Measurements from ENCODE around the genes ANKRD30A and ZNF485.

DNA sequence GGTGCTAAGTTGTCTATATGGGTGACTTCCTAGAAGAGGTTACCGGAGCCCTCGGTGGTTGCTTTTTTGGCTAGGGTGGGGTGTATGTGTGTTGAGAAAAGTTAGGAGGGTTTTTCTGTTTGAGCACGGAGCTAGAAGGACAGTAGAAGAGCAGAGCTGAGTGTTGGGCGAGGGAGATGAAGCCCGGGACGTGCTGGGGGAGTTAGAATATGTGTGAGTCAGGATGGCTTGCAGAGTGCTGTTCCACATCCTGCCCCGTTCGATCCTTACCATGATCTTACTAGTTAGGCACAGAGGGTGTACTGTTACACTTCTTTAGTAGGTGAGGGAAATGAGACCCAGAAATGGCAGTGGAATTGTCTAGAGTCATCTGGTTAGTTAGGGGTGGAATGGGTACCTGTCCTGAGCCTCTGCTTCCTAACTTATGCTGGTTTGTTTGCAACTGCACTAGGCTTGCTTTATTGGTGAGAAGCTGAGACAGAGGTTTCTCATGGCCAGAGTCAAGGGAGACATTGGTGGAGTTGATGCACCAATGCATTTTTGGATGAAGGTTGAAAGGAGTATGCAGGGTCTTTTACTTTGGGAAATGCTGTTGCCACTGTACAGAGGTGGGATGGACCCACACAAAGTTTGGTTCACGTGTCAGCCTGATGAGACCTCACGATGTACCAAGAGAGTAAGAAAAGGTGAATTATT is 42.3 kb downstream of the CCNY start:
- PRO-cap = no peak

DNA sequence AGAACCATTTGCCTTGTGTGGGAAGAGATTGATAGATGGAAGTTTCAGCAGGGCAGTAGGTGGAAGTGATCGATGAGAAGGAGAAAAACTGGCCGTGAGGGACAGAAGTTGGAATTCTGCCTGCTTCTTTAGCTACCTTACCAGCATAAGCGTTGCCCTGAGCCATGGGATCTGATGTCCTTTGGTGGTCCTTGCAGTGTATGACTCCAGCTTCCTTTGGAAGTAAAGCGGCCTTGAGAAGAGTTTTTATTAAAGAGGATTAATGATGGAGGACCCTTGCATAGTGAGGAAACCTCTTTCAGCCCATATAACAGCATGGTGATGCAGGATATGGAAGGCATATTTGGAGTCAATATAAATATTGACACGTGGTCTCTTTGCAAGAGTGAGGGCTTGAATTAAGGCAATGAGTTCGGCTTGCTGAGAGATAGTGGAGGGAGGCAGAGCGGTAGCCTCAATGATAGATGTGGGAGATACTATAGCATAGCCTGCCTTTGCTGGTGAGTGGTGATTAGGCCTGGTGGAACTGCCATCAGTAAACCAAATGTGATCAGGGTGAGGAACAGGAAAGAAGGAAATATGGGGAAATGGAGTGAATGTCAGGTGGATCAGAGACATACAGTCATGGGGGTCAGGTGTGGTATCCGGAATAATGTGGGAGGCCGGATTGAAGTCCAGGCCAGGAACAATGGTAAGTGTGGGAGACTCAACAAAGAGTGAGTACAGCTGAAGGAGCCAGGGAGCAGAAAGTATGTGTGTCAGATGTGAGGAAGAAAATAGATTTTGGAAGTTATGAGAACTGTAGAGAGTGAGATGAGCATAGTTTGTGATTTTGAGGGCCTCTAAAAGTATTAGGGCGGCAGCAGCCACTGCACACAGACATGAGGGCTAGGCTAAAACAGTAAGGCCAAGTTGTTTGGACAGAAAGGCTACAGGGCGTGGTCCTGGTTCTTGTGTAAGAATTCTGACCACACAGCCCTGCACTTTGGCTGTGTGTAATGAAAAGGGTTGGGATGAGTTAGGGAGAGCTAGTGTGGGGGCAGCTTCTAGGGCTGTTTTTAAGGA is 67.4 kb downstream of the CCNY start:
- PRO-cap = no peak

DNA sequence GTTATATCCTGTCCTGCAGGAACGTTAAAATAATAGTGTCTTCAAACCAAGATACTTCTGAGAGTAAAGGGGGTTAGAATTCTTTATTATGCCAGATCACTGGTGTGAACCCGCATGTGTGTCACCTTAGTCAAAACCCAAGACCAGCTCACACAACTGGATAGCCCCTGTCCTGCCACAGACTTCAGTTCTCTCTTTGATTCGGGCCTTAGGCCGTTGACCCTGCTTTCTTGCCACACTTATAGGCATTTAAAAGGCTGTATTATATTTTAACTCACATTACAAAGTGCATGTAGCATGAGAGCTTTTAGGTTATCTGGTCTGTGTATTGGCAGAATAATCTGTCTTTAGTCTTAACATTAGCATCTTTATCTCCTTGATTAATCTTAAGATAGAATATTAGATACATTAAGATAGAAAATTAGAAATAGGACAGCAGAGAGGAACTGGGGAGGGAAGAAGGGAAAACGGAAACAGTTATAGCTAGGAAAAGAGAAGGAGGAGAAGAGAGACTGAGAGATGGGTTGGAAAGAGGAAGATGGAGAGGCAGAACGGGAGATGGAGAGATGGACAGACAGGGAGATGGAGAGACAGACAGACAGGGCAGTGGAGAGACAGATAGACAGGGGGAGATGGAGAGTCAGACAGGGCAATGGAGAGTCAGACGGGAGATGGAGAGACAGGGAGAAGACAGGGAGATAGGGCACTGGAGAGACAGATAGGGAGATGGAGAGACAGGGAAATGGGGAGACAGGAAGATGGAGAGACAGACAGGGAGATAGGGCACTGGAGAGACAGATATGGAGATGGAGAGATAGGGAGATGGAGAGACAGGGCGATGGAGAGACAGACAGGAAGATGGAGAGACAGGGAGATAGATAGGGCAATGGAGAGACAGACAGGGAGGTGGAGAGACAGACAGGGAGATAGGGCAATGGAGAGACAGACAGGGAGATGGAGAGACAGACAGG is 133.0 kb downstream of the CCNY start:
- PRO-cap = no peak

DNA sequence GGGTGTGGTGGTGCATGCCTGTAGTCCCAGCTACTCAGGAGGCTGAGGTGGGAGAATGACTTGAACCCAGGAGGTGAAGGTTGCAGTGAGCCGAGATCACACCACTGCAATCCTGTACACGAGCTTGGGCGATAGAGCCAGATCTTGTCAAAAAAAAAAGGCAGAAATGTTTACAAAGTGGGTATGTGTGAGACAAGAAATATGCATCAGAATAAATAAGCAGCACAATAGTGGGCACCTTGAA is 658.7 kb upstream of the FZD8 start:
- PRO-cap = no peak

DNA sequence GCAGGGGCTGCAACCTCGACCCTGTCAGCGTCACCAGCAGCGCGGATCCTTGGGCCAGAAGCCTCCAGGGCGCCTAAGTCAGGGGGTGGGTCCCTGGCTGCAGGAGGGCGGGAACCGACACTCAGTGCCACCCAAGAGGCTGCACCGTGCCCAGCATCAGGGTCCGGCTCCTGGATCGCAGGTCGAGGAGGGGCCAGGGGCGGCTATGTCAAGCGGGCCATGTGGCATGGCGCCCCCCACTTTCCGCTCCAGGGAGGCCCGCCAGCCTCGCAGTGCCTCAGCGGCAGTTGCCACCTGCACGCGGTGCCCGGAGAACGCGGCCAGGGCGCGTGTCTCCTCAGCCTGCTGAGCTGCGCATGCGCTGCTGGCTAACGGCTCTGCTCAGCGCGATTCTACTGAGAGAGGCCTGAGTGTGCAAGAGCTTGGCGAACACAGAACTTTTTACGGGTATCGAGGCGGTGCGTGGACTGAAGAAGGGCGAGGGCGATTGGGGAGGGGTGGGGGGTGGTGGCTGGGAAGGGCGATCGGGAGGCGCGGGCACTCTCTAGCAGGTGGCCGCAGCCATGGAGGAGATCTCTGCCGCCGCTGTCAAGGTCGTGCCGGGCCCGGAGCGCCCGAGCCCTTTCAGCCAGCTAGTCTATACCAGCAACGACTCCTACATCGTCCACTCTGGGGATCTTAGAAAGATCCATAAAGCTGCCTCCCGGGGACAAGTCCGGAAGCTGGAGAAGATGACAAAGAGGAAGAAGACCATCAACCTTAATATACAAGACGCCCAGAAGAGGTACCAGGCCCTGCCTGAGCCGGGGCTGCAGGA is at the start of gene ANKRD30A:
ANKRD30A (plus strand) TSS at position 374 of the 817 bp plus-strand sequence.
- PRO-cap = no peak

DNA sequence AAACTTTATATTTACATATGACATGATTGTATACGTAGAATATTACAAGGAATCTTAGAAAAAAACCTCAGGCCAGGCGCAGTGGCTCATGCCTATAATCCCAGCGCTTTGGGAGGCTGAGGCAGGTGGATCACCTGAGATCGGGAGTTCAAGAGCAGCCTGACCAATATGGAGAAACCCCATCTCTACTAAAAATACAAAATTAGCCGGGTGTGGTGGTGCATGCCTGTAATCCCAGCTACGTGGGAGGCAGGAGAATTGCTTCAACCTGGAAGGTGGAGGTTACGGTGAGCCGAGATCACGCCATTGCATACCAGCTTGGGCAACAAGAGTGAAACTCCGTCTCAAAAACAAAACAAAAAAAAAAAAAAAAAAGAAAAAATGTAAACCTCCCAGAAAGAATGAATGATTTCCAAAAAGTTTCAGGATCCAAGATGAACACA is 13.4 kb downstream of the ZNF33A start:
- PRO-cap = no peak

- PRO-cap = no peak
These were observed 340.3 kb downstream of the ZNF37A start for GRCh38 chr10:38434464-38434808.

- PRO-cap = no peak
These were observed 513.5 kb downstream of the ZNF33B start for GRCh38 chr10:42125006-42125206.

- PRO-cap = no peak
These were observed 29.6 kb upstream of the BMS1 start for GRCh38 chr10:42752877-42753520.

DNA sequence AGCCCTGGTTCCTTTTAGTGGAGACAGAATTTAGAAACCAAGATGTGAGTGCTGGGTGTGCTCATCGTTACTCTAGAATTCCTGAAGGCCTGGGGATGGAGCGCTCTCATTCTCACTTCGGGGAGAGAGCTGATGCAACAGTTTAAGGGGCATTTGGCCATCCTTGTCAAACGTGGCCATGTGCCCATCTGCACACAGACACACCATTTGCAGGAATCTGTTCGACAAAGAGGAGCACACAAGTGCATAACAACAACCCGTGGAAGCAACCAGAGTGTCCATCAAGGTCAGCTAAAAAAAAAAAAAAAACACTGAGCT is 23.1 kb upstream of the RET start:
- PRO-cap = no peak

DNA sequence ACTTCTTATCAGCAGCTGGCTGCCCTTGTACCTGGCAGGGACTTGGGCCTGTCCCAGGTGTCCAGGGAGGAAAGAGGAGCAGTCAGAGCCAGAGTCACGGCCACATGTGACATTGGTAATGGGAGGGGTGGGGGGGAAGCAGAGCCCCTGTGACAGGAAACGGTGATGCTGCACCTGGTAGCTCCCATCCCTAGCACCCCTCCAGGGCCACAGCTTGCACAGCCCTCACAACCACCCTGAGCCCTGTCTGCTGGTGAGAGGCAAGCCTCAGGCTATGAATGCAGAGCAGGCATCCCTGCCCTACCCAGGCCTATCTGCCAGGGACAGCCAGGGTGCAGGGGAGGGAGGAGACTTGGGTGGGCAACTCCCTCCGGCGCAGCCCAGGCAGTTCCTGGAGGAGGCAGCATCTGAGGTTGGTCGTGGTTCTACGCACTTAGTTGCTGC is 24.3 kb downstream of the RET start:
- PRO-cap = no peak

DNA sequence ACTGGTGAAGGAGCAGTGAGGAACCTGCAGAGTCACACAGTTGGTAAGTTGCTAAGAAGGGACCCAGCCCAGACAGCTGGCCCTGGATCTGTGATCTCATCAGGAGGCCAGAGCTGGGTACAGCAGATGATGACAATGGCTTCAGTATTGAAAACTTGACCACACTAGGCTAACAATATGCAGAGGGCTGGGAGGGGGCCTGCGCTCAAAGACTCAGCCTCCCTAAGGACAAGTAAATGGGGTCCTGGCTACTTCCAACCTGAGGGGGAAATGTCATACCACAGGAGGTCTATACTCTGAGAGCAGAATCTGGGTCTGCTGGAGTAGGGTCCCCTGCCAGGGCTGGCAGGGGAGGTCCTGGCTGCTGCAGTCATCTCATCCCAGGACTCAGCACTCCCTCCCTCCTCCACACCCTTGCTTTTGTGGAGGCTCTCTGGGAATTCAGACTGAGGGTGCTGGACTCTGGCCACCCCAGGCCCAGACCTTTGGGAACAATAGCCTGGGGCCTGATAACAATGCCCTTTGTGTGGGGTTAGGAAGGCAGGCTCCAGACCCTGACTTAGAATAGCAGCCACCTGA is 1.4 kb downstream of the FXYD4 start:
- PRO-cap = no peak

DNA sequence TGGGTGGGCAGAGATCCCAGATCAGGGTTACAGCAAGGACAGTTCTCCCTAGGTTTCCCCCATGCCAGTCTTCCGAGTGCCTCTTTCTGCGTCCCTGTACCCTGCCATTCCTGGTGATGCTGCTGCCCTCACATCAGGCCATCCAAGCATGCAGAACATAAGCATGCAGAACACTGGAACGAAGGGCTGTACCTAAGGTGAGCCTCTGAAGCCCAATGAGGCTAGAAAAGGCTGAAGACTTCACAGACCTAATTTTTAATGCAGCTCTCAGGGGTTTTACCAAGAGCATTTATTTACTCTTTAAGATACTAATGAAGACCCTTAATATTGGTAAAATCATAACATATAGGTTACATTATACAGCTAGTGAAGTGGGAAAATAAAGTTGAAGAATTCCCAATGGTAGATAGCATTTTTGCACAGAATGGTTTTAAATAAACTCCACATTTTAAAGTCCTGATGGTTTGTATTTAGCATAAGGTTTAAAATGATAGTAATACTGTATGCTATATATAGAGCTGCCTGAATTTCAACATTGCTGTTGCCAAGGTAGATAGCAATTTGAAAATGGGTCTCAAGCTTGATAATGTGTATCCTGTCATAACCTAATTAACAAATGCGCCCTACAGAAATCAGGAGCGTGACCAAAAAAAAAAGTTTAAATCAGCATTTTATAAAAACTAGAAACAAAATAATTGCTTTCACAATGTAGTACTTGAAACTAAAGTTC is 13.7 kb downstream of the FXYD4 start:
- PRO-cap = no peak

DNA sequence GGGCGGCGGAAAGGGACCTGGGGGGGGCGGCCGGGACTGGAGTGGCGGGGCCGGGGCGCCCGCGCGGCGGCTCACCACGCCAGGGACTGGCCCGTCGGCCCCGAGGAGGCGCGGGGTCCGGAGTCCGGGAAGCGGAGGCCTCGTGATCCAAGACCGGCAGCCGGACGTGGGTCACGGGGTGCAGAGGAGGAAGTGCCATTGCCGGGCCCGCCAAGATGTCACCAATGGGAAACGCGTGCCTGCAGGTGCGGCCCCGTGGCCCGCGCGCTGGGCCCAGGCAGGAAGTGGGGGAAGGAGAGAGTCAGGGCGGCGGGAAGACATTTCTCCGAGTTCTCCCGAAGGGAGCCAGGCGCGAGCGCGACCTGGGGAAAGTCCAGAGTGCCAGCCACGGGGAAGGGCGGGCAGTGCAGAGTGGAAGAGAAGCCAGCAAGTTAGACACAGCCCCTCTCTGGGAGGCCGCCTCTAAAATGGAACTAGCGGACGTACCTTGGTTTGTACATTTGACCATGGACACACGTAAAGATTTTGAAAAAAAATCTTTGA is 11.8 kb downstream of the HNRNPF start:
- PRO-cap = bidirectional peak, plus-strand start at position 321 of the sequence, minus-strand start at position 168 of the sequence

DNA sequence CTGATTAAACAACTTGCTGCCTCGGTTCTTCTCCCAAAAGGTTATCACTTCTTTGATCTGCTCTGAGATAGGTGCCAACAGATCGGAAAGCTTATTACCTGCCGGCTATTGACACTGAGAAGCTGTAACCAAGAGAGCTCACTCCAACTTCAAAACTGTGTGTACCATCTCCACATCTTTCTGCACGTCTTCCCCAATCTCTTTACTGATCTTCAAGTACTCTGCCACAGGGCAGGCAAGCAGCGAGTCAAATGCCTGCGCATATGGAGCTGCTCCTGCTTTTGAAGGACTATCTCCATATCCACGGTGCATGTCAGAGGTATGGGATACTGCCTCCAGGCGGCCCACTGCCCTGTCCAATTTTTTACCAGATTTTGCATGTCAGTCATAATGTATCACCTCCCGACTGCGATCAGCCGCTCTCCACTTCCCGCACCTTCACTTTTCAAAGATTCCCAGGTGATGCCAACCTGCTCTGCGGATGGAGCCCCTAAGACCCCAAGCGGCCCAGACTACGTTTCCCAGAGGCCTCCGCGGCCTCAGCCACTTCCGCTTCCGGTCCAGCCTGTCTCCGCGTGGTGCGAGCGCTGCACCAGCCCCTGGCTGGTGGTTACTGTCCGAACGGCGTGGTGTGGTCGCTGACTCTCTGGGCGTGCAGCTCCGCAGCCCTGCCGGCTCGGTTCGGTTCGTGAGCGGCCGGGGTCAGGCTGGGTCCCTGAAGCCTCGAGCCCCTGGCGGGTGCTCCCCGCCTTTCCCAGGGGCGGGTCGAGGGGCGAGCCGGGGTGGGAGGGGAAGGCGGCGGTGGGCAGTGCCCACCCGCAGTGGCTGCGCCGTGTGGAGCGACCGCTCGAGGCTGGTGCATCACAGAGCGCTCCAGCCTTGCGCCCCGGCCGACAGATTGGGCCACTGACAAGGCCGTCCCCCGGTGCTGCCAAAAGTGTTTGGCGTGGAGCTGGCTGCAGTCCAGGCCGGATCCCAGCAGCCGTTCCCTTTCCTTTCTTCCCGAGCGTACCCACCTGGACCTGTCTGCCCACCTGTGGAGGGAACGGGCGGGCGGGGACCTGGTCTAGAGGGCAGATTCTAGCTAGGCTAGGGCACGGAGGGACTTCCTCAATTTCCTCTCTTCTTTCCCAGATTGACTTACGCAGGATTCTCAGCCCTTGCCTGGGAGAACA is at the start of gene ZNF485:
ZNF485 (plus strand) TSS at position 576 of the 1,175 bp plus-strand sequence.
- PRO-cap = unidirectional peak, plus-strand start at position 600 of the sequence

DNA sequence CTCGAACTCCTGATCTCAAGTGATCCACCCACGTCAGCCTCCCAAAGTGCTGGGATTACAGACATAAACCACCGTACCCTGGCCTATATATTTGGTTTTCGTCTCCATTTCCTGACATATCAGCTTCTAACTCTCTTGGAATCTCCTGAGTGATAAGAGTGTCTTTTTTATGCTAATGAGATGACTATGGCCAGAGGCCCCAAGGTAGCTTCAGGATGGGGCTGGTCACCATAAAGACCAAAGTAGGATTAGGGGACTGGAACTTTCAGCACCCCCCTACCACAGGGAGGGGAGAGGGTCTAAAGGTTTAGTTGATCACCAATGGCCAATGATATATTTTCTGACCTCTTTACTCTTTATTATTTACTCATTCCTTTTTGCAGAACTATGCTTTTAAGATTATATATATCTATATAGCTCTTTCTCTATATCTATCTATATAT is 8.4 kb downstream of the ZNF32 start:
- PRO-cap = no peak

GRCh38 chr10:44233441-44234088 is 151.3 kb downstream of the CXCL12 start:
- PRO-cap = no peak

GRCh38 chr10:44377465-44377789 is 7.5 kb downstream of the CXCL12 start:
- PRO-cap = no peak

DNA sequence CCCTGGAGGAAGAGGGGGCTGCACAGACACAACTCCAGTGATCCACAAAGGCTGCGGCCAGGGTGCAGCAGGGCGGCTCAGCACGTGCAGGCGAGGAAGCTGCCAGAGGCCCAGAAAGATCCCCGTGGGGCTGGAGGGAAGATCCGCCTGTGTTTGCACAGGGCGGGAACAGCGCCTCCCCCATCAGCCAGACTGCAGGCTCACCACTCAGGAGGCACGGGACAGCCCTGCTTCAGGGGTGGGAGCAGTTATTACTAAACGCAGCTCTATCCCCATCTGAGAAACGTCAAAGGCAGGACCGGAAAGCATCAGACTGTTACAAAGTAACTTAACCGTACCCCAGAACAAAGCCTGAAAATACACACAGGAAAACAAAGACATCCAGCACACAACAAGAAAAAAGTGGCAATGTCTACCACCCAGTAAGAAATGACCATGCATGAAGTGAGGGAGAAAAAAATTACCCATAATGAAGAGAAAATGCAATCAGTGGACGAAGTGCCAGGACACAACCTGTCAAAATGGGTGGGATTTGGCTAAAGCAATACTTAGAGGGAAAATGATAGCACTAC is 45.6 kb upstream of the TMEM72 start:
- PRO-cap = no peak

DNA sequence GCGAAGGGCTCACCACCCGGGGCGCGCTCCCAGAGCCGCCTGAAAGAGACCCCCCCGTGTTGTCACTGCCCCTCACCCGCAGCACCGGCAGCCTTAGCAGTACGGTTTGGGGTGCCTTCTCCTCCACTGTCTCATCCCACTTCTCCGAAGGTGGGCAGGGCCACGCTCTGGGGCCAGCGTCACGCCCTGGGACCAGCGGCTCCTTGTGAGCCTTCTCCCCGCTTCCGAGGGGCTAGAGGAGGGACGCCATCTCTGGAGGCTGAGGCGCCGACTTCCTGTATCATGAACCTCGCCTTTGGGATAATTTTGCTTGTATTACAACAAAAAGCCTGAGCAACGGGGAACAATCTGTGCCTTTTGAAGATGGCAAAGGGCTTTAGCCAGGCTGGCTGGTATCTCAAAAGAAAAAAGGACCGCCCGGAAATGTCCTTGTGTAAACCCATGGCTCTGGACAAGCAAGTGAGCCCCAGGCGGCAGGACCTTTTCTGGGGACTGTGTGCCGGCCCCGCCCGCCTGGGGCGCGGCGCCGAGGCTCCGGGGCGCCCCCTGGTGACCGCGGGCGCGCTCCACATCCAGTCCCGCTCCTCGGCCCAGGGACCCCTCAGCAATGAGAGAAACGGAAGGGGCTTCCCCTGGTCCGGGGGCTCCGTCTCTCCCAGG is 3.9 kb downstream of the DEPP1 start:
- PRO-cap = no peak

Measured in NALM6 (cell line).